Occipital lobe (tissue), 2 donors: ENCODE measurements around the genes OCLN and MRPS27.

DNA sequence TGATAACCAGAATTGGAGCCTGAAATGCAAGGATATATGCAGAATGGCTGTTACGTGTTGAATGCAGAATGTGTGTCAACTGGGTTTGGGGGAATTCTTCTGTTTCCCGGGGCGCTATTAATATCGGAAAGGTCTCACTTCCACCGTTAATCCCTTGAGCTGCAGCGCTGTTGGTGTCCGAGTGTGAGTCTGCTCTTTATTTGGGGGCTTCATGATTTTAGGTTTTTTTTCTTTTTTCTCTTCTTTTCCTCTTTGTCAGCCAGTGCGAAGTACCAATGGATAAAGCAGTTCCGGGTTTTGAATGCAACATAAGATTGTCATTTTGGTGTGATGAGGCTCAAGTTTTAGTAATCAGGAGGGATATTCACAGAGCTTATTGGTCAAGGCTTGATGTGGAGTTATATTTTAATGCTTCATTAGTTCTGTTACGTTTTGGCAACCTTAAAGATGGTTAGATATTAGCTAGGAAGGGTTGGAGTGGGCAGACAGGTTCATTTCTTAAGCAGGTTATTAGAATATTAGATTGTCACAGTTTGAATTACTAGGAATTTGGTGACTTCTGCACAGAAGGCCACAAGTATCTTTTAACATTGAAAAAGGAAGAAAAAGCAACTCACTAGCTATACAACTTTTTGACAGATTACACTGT is 1.4 kb downstream of the PIK3R1 start:
- RAMPAGE, long total RNA = no peak

GRCh38 chr5:68264365-68265142 is 49.0 kb downstream of the PIK3R1 start:
- RAMPAGE, long total RNA = no peak

DNA sequence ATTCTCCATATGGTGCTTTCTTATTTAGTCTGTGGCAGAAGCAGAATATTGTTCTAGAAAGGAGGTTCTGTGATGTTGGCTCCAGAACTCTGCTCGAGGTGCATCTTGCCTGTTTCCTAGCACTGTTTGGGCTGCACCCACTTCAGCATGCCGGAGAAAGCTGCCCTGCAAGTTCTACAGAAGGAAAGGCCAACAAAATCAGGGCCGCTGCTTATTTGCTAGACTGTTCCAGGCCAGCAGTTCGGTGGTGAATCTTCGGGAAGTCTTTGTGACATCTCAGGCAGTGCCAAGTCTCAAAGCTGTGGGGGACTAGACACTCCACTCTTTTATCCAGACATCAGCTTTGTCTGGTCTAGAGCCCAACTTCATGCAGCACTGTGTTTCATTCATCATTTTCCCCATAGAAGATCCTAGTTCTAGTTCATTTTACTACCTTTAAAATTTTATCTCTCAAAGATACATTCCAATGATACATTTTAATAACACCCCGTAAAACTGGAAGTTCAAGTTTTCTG is 91.1 kb downstream of the PIK3R1 start:
- RAMPAGE, long total RNA = no peak

DNA sequence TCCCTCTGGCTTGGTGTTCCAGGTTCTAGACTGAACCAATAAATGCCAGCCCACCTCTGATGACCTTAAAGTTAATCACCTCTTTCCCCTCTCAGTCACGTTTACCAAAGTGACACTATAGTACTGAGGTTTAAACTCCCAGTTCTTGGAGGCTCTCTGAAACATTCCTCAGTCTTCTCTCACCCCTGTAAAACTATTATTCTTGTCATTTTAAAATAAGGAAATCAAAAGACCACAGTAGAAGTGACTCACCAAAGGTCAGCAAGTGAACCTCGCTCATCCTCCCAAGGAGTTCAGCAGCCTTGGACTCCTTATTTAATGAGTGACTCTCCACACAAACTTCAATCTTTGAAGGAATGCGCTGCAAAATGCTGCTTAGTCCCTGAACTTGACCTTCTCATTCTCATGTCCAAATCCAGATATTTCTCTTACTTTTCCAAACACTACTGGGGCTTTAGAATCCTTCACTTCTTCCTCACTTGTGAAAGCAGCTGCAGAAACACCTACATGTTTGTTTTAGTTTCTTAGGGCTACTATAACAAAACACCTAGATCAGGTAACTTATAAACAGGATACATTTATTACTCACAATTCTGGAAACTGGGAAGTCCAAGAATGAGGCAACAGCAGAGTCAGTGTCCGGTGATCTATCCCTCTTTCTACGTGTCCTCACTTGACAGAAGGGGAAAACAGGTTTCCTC is 103.9 kb downstream of the PIK3R1 start:
- RAMPAGE, long total RNA = no peak

DNA sequence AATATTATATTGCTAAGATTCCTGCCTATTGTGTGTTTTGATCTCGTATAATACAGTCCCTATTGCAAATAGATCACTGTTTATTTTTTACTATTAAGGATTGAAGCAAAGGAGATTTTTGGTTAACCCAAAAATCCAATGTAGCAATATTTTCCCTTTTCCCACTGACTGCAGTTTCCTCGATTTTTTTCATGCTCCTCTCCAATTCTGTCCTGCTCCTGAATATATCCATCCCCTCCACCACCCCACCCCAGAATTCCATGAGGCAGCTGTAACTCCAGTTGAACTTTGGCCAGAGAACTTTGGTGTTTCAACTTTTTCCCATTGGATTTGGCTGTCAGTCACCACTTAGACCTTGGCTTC is 261.1 kb downstream of the PIK3R1 start:
- RAMPAGE, long total RNA = no peak

DNA sequence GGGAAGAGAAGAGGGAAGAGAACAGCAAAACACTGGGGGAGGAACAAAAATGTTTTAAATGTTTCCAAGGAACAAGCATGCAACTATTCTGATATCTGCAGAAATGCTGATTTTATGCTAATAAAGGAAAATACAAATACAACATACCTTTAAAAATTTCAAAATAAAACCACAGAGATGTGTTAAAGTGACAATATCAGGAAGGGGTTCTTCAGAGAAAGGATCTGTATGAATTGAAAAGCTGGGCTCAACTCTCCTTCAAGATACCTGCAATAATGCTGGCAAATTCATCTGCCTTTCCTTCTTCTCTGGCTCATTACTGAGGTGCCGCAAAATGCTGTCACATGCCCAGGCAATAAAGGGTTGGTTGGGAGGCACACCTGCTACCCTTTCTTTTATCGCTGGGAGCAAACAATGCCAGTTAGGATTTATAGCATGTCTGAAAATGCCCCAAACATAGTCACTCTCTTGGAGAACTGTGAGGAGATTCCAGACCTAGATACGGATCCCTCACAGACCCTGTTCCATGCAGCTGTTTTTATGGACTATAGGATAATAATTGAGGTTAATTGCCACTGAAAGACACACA is 317.8 kb downstream of the PIK3R1 start:
- RAMPAGE, long total RNA = no peak

DNA sequence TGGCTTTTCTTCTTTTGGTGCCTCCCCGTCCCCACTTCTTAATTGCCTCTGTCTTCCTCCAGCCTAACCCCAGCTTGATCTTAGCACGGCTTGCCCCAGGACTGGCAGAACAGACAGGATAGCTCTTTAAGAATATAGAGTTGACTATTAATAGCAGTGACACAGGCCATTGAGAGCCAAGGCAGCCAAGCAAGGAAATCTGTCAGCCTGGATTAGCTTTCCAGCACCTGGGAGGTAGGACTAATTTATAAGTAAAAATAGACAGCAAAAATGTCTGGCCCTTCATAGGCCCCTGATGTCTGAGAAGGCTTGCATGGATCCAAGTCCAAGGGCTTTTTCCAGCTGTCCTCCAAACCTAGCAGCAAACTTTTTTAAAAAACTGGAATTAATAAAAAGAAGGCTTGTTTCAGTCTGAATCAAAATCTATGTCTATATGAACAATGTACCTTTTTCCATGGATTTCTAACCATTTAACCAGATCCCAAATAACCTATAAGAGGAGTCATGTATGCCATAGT is 384.5 kb upstream of the SLC30A5 start:
- RAMPAGE, long total RNA = no peak

DNA sequence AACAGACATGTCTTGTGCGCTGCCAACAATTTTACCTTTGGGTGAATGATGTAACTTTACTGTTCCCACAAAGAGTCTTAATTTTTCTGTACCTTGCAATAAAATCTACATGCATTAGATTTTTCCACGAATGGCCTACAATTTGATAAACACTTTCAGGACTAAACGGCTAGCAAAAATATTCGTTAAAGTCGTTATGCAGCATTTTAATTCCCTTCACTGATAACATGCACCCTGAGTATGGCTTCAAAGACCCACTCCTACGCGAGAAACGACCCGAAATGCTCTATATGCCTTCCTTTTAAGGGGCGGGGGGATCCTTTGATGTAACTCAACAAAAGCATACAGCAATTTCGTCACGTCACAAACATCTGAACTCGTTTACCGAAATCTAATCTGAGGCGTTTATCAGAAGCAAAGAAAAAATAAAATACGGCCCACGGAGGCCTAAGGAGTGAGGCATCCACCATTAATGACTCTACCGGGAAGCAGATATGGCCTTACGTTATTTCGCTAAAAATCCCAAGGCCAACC is 661 bp downstream of the AK6 start:
- RAMPAGE, long total RNA = no peak

DNA sequence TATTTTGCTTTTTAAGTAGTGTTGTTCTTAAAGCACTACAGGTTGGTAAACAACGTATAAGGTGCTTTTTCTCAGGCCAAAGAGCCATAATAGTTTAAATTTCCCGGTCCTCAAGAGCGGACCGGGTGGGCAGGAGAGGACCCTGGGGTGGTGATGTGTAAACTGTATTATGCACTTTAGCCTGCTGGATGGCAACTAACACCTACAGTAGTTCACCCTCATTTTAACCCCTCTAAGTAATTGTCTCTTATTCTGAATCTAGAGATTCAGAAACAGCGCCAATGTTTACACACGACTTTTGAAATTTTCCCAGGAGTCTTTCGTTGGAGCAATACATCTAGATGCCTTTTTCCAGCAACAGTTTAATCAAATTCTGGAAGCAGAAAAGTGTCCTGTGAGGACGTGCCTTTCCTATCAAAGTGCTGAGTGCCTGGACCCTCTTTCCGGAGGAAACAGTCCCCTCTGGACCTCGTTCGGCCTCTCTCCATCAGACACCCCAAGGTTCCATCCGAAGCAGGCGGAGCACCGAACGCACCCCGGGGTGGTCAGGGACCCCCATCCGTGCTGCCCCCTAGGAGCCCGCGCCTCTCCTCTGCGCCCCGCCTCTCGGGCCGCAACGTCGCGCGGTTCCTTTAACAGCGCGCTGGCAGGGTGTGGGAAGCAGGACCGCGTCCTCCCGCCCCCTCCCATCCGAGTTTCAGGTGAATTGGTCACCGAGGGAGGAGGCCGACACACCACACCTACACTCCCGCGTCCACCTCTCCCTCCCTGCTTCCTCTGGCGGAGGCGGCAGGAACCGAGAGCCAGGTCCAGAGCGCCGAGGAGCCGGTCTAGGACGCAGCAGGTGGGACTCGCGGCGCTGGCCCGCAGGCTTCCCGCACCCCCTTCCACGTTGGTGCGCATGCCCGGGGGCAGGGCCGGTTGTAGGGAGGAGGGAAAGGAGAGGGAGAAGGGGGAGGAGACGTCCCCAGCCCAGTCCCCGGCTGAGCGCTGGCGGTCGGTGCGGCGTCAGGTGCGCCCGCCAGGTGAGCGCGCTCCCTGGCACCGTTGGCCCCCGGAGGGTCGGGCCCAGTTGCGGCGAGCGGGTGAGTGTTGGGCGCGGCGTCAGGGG is at the start of gene OCLN:
TSS of gene OCLN (plus strand) at position 975 of the 1,111 bp plus-strand sequence.
- RAMPAGE, long total RNA = start-site peak on the plus strand centred at position 980 of the sequence, 22 bp wide, 8 and 11 reads in 2 replicates

GRCh38 chr5:69493148-69494077 is 823 bp downstream of the OCLN start:
- RAMPAGE, long total RNA = no peak

DNA sequence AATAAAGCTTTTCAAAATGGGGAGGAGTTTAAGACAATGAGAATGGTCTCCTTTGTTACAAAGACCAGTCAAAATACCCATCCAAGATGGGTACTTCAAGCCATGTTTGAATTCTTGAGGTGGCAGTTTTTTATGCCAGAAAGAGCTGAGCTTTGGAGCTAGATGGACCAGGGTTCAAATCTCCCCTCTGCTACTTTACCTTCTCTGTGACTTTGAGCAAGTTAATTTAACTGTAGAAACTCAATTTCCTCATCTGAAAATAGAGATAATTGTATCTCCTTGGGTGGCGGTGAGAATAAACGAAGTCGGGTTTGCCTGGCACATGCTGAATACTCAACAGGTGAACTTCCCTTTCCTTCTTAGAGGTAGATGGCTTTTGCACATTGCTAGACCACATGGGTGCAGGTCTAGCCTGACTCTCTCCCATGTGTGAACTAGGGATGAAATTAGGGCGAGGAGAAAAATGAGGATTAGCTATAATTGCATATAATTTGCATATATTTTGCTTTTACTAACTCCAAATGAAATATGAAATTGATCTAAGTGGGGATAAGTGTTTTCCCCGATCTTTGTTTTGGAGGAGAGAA is 31.4 kb upstream of the GTF2H2C start:
- RAMPAGE, long total RNA = no peak

DNA sequence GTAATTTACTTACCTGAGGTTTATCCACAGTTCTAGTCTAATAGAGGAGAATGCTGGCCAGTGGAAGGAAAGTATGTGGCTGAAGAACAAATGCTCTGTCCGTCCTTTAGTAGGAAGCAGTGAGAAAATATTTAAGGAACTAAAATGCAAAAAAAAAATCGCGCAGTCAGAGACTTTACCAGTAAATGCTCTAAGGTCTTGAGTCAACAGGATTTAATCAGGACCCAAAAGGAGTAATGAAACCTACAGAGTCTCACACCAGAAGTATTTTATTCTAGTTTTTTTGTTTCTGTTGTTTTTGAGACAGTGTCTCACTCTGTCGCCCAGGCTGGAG is 4.5 kb downstream of the NAIP start:
- RAMPAGE, long total RNA = no peak

- RAMPAGE, long total RNA = no peak
Measured at GRCh38 chr5:71458564-71459031, 3.1 kb downstream of the BDP1 start.

DNA sequence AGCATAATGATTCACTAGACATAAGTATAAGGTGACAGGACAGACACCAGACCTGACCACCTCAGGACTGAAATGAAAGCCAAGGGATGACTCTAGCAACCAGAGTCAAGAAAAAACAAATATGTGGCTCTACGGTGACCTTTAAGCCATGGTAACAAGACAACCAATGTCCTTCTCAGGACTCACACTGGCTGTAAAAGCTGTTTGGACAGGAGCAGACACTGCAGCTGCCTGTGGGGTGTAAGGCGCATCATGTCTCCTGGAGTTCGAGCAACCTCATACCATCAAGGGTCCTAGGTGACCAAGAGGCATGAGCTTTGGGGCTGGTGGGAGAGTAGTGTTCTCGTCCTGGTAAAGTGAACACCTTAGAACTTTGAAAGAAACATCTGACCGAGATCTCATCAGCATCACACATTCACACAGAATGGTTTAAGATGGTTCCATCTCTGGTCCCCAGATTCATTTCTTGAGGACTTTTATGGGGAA is 94.8 kb downstream of the MRPS27 start:
- RAMPAGE, long total RNA = no peak

GRCh38 chr5:72226015-72226467 is 94.0 kb downstream of the MRPS27 start:
- RAMPAGE, long total RNA = no peak

DNA sequence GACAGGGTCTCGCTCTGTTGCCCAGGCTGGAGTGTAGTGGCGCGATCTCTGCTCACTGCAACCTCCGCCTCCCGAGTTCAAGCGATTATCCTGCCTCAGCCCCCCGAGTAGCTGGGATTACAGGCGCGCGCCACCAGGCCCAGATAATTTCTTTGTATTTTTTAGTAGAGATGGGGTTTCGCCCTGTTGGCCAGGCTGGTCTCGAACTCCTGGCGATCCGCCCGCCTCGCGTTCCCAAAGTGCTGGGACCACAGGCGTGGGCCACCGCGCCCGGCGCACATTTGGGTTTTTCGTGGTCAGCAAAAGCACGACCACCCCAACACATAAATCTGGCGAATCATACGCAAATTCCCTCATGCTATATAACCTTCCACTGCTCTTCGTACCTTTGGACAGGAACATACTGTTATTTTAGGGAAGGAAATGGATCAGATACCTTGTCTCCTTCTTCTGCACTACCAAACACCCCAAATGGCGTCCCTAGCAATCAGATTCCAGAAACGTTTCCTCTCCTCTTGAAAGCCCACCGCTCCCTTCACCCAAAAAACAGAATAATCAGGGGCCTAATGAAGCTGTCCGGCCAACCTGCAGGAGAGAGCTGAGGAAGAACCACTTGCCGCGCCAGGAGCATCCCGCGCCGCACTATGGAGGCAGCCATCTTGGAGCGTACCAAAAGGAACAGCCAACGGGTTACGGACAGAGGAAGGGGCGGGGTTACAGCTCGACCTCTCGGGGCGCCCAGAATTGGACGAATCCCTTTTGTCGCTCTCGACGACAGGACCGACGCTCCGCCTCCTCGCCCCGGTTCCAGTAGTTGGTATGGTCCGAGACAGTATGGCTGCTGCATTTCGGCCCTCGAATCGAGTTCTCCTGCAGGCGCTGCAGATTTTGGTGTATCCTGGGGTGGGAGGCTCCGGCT is at the start of gene MRPS27:
TSS of gene MRPS27 (minus strand) at position 677 of the 919 bp plus-strand sequence.
- RAMPAGE, long total RNA = start-site peak on the minus strand centred at position 672 of the sequence, 26 bp wide, 131 and 110 reads in 2 replicates; start-site peak on the plus strand centred at position 832 of the sequence, 12 bp wide, 39 and 30 reads in 2 replicates

GRCh38 chr5:72815859-72816064 is 699 bp upstream of the TNPO1 start:
- RAMPAGE, long total RNA = no peak

DNA sequence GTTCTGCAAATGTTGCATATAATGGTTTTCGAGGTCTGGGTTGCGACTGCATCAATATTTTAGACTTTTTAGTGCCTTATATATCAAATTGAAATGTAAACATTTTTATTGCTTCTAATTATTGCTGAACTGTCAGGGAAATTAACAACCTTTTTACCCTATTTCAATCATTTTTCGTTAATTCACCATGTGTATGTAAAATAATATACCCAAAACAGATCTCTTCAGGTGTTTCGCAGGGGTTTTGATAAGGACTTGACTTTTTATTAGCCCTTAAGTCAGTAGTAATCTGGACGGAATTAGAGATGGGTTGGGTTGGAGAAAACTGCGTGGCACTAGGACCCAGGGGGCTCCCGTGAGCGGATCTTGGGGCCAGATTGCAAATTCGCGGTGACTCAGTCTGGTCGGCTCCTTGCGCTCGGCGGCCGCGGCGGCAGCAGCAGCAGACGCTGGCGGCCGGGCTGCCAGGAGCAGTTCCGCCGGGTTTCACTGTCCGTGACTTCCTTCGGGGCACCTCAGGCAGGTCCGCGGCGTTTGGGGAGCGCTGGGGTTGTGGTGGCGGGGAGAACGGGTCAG is 31.4 kb downstream of the TNPO1 start:
- RAMPAGE, long total RNA = no peak

- RAMPAGE, long total RNA = no peak
Measured at GRCh38 chr5:72849115-72849436, 32.6 kb downstream of the TNPO1 start.

DNA sequence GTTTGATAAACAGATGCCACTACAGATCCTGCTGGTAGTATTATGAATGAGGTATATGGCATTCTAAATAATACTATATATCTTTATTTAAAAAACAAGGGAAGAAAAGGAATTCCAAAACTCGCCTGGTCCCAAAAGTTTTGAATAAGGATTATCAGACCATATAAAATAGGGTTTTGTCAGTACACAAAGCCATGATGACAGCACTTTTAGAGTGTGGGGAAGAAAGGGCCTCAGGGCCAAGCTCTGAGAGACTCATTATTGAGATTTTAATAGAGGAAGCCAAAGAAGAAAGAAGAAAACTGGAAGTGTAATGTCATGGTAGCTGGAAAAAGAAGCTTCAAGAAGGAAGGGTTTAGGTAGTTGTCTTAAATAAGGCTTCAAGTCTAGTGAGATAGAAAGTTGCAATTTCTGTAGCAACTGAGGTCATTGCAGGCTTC is 53.0 kb downstream of the FCHO2 start:
- RAMPAGE, long total RNA = no peak